Ascending aorta (tissue), 1 donor: ENCODE data around the genes TBC1D21, STOML1 and ISLR2.

- PRO-cap, result no peak
Measured at GRCh38 chr15:73686736-73687056, 2.5 kb downstream of the CD276 start.

DNA sequence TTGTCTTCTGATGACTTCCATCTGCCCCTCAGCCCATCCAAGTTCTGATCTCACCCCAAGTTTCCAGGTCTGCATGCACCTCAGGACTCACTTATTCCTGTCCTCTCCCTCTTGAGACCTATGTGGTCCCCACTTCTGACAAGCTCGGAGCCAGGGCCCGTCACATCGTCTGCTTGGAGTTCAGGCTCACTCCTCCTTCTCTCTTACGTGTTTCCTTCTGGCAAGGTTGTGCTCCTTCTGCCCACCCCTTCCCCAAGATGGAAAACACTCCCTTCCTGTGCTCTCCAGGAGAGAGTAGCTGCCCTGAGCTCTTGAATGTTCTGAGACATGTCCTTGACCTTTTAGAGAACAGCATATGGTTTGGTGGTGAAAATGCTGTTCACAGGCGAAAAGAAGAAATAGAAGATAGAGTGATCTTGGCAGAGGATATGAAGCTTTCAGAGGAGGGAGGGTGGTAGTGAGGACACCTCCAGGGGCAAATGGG, 21.1 kb downstream of the CD276 start:
- PRO-cap, result no peak

DNA sequence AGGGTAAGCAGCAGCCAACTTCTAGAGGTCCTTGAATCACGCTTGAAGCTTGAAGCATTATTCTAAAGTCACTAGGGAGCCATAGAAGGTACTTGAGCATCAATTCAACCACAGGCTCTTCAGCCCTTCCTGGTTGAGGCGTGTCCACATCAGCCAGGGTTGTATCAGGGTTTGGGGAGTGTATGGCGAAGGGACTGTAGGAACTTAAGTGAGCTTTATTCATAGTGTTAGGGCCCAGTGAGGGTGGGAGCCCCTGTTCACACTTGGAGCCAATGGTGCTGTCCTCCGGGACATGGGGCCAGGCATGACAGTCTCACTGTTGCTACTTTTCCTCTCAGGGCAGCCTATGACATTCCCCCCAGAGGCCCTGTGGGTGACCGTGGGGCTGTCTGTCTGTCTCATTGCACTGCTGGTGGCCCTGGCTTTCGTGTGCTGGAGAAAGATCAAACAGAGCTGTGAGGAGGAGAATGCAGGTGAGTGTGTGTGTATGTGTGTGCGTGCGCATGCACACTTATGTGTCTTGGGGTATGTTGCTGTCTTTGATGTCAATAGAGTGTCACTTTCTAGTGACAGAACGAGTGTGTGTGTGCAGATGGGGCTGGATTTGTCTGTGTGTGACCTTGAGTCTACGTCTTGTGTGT, 23.9 kb downstream of the CD276 start:
- PRO-cap, result no peak

DNA sequence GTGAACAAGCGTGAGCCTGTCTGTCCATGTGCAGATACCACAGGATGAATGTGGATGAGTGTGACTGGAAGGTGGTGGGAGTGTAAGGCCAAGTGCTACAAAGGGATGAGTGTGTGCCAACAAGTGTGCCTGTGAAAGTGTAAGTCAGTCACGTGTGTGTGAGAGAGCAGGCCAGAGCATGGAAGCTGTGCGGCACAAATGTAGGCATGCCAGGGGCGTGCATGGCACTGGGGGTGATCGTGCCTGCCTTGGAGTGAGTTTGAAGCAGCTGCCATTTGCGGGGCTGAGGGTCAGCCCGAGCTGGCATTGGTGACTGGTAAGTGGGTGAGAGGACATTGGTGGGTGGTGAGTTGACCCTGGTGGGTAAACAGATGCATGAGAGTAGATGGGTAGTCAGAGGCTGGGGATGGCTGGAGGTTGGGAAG, 24.5 kb downstream of the CD276 start:
- PRO-cap, result no peak

- PRO-cap, result no peak
Measured at GRCh38 chr15:73731472-73731858, 21.7 kb downstream of the INSYN1 start.

GRCh38 chr15:73774806-73775180, 21.6 kb upstream of the INSYN1 start:
- PRO-cap, result no peak

DNA sequence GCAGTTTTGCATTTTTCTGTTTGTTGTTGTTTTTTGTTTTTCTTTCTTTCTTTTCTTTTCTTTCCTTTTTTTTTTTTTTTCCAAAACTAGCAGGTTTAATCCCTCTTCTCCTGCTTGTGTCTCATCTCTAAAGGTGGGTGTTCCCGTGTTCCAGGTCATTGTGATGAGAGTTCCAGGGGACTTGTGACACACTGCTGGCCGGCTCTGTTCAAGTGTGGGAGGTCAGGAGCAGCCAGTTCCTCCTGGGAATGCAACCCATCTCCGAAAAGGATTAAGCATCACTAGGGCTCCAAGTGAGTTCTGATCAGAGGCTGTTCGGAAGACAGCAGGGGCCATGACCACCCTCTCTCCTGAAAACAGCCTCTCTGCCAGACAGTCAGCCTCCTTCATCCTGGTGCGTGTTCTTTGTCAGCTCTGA, at the start of gene TBC1D21:
TBC1D21 (plus strand) TSS at position 189 of the 418 bp plus-strand sequence.
- PRO-cap, result no peak

- PRO-cap, result no peak
Measured at GRCh38 chr15:73920437-73920952, 5.8 kb upstream of the LOXL1 start.

- PRO-cap, result unidirectional peak, minus-strand start at chr15:73922656
Measured at GRCh38 chr15:73922417-73923131, 3.7 kb upstream of the LOXL1 start.

DNA sequence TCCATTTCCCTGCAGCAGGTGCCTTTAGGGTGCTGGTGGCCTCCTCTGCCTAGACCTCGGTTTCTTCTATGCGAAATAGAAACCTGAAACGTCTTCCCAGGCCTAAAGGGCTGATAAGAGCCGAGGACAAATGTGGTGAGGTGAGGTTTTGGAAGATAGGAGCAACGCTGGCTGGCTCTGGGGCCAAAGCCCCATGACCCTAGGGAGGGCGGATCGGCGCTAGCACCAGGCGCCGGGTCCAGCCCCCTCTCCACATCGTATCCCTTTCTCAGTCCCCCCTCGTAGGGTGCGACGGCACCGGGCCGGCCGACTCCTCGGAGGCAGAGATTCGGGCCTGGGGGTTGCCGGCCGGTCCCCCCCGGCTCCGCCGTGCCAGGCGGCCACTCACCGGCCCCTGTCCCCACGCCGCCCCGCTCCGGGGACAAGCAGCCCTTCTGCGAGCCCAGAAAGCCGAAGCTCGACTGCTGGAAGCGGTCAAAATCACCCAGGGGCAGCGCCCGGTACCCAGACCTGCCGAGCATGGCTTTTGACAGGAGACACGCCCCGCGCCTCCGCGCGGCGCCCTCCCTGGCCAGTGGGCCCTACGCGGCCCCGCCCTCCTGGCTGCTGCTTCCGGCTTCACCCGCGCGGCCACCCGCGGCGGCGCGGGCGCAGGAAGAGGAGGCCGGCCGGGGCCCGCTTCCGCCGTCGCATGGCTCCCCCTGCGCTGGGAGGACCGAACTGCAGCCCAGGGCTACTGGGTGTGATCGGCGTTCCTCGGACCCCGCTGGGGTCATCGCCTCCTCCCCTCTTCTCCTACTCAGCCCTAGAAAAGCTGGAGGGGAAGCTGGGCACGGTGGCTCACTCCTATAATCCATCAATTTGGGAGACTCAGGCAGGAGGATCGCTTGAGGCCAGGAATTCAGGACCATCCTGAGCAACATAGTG, at the start of gene STOML1:
STOML1 (minus strand) TSS at position 593 of the 927 bp plus-strand sequence.
- PRO-cap, result no peak

GRCh38 chr15:73997739-73998572, 3.4 kb downstream of the PML start:
- PRO-cap, result no peak

- PRO-cap, result no peak
Measured at GRCh38 chr15:74129789-74130734, at the start of gene ISLR2. Gene ISLR2 (plus strand): TSS chr15:74130586.

- PRO-cap, result no peak
Measured at GRCh38 chr15:74170356-74170925, 3.1 kb upstream of the ISLR start.

DNA sequence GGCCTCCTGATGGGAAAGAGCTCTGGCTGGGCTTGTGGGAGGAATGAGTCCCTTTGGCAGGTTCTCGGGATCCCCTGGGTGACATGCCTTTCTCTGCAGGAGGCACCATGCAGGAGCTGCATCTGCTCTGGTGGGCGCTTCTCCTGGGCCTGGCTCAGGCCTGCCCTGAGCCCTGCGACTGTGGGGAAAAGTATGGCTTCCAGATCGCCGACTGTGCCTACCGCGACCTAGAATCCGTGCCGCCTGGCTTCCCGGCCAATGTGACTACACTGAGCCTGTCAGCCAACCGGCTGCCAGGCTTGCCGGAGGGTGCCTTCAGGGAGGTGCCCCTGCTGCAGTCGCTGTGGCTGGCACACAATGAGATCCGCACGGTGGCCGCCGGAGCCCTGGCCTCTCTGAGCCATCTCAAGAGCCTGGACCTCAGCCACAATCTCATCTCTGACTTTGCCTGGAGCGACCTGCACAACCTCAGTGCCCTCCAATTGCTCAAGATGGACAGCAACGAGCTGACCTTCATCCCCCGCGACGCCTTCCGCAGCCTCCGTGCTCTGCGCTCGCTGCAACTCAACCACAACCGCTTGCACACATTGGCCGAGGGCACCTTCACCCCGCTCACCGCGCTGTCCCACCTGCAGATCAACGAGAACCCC, 1.4 kb downstream of the ISLR start:
- PRO-cap, result no peak

DNA sequence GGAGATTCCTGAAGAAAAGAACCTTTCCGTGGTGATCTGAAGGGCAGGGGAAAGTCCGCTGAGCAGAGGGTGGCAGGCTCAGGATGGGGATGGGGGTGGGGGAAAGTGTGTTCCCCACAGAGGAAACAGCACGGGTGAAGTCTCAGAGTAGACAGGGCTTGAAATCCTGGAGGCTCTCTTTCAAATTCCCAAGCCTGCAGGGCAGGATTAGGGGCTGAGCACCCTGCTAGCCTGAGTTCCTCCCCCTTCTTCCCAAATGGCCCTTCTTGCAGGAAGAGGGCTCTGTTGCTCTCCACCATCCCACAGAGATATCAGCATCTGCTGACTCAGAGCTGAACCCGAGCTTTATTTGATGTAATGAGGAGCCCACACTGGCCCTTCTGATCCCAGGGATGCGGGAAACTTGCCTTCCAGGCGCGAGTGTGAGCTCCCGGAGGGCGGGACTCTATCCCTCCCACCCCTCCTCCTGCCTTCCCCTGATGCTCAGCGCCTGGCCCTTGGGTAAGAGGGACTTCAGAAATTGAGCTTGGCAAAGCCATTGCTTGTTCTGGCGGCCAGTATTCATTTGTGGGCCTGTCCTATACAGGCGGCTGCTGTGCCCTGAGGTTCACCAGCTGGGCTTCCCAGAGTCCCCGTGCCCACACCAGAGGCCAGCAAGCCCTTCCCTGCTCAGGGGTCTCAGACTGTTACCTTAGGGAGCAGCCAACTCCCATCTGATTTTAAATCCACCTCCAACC, 1.4 kb upstream of the STRA6 start:
- PRO-cap, result no peak

- PRO-cap, result no peak
Measured at GRCh38 chr15:74245293-74246055, 9.3 kb downstream of the CCDC33 start.

- PRO-cap, result no peak
Measured at GRCh38 chr15:74369522-74369864, 2.0 kb upstream of the CYP11A1 start.

- PRO-cap, result no peak
Measured at GRCh38 chr15:74385667-74386091, 18.2 kb upstream of the CYP11A1 start.

DNA sequence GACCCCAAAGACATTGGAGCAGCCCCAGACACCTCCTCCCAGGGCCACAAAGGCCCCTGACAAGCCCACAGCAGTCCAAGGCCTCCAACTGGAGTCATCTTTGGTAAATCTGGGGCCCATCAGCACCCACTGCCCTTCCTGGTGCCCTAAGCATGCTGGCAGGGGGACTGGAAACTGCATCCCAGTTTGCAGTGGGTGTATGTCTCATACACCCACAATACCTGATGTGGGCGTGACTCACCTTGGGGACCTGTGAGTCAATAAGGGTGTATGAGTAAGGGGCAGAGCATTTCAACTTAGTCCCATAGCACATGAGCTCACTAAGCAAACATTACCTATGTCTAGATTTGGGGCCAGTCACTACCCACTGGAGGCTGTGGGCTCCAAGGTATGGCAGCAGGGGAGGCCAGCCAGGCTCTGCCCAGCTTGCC, 29.4 kb upstream of the CYP11A1 start:
- PRO-cap, result no peak

DNA sequence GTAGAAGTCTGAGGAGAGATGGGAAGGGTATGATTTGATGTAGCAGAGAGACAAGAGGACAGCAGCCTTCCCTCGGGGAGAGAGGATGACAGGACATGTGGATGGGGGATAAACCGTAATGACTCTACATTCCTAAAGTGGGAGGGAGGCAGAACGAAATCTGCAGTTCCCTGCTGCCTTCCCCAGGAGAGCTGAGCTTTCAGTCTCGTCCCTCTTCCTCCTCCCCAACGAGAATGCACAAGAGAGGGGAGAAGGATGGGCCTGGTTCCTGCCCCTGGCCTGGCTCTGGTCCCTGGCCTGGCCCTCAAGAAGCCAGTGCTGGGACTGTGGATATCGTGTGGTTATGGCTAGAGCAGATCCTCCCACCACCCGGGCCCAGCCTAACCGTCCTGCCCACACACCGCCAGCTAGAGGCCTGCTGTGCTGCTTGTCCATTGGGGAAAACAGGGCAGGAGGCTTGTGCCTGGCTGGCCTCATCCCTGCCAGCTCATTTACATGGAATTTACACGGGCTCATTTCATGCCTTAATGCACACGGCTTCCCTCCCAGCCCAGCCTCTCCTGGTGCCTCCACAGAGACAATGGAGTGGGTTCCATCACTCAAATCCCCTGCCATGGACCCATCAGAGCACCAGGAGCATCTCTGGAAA, 26.5 kb downstream of the SEMA7A start:
- PRO-cap, result no peak